Endodermal cell (in vitro differentiated cells): ENCODE measurements around a stretch of chr15.

GRCh38 chr15:95462352-95462661 lies 868.2 kb upstream of the NR2F2 start:
- PRO-cap, result no peak

DNA sequence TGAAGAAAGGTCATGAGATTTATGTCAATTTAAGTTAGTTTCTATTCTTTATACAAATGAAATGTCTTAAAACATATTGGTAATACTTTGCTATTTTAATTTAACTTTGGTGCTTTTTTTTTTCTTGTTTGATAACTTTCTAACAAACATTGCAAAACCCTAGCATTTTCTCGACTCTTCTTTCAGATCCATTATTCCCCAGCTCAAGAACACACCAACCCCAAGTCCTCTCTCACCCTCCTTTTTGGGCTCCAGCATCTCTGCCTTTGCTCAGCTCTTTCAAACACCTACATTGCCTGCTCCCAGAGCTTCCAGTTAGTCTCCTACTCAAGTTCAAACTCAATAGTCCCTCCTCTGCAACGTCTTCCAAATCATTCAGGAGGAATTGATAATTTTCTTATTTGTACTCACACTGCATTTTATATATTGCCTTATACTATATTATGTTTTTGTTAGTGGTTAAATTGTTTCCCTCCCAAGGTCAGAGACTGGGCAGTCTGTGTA lies 852.4 kb upstream of the NR2F2 start:
- PRO-cap, result no peak

DNA sequence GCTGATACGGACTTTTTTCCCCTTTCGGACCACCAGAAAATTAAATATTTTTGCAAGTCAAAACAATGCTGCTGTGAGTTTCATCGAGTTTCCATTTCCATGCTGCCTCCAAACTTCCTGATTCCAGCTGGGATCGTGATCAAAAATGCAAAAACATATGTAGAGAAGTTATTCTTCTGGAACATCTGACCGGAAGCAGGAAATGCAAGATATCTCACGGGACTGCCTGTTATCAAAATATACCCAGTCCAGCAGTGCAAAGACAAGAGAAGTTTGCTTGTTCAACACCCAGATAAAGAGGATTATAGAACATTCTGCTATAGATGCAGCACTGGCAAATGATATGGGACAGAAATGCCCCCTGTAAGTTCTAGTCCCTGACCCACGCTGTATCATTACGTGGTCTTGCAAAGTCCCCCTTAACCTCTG lies 726.7 kb upstream of the NR2F2 start:
- PRO-cap, result no peak

- PRO-cap, result no peak
Observed at GRCh38 chr15:95733803-95734372, 596.6 kb upstream of the NR2F2 start.

DNA sequence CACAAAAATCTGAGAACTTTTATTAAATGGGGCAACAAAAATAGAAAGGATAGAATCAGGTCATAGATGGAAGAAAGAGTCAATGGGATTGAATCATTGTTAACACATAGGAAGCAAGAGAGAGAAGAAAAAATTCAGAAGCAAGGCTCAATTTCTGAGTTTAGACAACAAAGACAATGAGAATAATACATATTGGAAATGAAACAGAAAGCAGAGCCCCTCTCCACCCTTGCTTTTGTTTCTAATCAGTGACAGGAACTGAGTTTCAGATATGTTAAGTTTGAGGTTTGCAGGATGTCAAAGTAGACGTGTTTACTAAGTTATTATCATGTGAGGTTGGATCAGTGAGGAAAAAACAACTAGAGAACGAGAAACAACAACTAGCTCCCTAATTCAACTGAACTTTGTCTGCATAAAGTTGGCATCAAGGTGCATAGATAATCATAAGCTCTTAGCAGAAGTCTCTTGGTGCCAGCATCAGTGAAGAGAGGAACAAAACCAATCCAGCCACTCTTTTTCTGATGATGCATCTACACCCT lies 491.2 kb upstream of the NR2F2 start:
- PRO-cap, result no peak

GRCh38 chr15:95845800-95846663 lies 484.5 kb upstream of the NR2F2 start:
- PRO-cap, result no peak

DNA sequence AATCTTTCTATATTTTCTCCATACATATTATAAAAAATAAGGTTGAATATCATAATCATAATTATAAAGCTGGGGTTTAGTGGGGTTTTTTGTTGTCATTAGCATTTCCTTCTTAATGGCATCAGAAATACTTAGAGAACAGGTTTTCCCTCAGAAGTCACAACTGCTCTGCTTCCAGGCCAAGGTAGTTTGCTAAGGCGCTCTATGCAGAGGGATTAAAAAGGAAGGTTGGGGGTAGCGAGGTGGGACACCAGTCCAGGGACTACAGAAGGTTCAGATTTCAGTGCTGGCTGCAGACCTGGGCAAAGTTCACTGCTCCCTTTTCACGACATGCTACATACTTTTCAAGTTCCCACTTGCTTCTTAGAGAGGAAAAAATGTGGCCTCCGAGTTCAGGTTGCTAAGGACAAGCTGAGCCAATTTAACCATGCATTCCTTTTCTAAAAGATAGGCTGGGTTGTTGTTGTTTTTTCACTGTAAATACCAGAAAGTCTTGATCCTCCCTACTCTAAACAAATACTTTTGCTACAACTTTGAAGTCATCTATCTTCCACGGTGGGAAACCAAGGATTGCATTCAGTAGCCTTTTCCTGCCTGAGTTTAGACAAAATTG lies 158.7 kb upstream of the NR2F2 start:
- PRO-cap, result unidirectional peak, minus-strand start at position 191 of the sequence

DNA sequence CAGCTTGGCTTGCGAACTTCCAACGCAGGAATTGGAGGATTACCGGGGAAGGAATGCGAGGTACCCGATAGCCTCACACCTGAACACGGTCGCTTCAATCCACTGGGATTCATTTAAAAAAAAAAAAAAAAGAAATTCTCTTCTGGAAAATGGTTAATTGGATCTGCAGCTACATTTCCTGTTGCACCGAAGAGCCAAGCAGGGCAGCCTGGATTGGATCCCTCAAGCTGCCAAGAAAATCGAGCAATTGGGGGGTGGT lies 9.6 kb upstream of the NR2F2 start:
- PRO-cap, result no peak

DNA sequence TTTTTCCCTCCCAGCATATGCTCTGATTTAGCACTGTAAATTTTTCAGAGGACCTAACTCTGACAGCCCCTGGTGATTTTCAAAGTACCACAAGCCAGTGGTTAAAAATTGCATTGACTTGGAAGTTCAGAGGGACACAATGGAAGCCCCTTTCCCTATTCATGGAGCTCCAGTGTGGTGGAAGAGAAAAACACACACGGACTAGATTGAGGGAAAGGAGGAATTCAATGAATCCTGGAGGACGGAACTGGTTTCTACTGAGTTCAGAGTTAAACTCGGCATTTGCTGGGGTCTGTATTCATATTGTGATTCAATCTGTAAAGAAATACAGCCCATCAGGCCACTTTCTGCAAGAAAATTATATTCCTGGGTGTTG lies 3.1 kb upstream of the NR2F2 start:
- PRO-cap, result no peak

GRCh38 chr15:96332976-96334030 lies 2.8 kb downstream of the NR2F2 start:
- PRO-cap, result no peak

DNA sequence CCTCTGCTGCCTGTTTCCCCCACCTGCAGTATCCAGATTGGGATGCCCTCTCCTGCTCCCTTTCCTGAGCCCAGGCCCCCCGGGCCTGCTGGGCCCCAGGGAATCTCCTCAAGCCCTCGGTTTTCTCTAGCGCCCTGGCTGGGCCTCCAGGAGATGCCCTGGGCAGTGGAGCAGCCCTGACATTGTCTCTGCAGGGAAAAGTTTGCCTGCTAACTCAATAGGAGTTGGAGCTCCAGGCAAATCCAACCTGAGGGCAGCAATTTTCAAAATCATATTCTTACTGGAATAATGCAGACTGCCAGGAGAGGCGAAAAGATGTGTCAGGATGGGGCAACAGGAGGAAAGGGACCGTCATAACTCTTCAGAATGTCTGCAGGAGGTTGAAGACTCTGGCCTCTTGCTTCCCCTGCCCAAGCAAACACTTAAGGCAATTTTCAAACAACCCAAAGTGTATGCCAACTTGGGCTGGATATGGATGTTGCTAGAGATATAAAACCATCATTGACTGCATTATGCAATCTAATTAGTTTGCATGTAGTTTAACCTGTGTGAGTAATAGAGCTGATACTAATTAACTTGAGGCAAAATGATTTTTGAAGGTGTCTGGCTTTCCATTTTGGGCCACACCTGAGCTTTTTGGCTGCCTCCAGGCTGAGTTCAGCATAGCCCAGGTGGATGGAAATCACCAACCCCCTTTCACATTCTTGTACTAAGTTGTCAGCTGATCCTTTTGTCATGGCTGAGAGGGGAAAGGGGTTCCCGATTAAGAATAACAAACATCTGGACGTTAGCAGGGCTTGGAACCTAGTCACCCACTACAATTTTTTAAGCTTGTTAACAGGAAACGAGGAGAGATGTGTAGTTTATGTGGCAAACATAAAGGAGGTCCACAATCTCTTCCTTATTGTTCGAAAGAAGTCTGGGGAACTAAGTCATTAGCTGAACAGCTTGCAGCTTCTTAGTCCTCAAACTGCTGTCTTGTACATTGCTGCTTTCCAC lies 4.6 kb downstream of the NR2F2 start:
- PRO-cap, result no peak

DNA sequence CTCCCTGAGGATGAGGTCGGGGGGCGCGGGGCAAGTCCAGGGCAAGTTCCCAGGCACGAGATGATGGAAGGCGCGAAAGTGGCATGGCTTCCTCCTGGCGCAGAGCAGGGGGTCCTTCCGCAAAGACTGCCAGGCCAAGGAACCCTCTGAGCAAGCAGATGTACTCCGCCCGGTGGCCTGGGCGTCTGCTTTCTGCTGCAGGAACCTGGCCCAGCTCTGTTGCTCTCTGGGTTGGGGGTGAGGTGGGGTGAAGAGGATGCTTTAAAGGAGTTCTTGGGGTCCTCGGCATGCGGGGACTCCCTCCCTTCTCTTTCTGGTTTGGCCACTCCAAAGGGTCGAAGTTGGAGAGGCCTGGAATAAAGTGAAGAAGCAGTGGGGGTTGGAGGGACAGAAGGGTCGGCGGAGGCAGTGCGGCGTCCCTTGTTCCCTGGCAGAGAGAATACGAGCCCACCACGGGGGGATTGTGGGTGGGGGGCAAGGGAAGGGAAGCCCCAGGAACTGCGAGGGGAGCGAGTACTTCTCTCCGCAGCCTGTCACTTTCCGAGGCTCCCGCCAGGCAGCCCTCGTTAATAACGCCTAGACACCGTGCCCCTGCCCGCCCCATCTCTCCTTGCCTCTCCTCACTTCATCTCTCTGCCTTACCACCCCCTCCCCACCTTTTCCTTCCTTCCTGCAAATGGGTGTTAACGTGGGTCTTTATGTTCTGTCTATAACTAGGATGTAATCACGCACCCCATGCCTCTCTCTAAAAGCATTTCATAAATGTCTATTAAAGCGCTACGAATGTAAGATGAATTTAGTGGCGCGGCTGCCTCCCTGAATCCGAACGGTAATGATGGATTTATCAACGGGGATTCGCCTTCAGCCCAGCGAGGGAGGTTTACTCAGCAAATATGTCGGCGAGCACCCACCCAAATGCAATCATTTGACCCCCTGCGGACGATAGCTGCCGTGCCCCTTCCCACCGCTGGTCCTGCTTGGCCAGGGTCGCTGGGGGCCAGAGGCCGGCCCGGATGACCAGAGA lies 13.6 kb downstream of the NR2F2 start:
- PRO-cap, result no peak

GRCh38 chr15:96345016-96346085 lies 14.9 kb downstream of the NR2F2 start:
- PRO-cap, result no peak

DNA sequence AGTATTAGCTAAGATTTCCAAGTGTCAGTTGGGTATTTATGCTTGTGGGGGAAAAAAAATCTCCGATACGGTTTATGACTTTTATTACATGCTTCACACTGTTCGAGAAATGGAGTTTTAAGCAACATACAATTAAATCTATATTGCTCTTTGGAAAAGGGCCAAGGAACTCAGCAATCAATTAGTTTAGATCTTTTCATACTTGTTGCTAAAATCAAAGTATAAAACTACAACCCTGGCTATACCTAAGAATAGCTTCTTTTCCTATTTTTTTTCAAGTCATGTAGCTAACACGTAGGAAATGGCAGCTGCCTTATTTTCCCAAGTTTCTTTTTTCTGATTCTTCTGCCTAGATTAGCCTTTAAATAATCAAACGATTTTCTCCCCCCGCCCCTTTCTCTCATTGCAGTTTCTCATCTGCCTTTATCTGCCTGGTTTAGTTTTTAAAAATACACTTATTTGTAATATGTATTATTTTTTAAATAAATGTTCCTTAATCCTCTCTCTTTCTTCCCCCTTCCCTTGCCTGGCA lies 16.1 kb downstream of the NR2F2 start:
- PRO-cap, result no peak

DNA sequence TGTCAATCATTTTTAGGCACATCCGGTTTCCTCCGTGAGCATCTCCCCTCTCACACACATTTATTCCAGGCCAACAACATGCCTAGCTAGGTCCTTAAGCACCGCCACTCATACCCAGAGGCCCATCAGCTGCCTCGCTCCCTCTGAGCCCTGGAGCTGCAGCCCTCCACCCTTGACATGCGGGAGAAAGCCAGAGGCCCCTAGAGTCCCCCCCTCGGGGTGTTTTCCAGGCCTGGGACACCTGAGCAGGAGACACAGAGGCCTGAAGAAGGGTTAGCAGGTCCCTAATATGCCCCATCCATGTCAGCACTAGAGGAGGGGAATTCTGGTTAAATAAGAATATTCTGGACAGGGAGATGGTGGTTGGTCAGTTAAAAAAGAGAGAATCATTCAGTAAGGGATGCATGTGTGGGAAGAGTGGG lies 22.3 kb downstream of the NR2F2 start:
- PRO-cap, result no peak

- PRO-cap, result no peak
Observed at GRCh38 chr15:96365783-96366255, 35.3 kb downstream of the NR2F2 start.

DNA sequence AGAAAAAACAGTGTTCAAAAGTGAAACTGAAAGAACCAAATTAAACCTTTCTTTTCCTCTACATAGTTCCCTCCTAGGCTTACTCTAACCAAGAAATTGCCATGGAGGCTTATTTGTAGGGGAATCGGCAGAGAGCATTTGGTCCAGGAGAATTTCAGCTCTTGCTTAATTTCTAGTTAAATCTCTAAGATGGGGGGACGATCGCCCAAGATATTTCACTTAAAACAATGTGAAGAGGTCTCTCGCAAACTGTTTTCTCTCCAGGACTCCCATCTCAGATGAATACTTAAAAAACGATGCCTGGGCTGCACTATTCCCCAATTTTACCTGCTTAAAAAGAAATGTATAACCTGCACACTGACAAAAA lies 728.9 kb upstream of the ARRDC4 start:
- PRO-cap, result no peak

DNA sequence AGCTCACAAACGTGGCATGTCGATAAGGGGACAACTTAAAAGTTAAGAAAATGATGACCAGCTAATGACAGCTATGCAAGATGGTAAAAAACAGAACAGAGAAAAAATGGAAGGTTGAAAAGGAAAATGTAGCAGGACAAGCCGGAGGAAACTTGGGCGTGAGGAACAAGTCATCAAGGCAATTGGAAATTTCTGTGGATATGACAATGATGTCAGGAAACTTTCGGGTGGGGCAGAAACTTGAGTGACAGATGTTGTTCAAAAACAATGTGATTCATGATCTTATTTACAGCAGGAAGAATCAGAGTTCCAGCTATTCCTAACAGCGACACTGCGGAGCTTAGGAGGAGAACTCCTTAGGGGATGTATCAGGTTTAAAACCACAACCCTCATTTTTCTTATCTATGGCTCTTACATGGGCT lies 849 bp upstream of the ARRDC4 start:
- PRO-cap, result no peak

GRCh38 chr15:97970473-97970993 lies 10.0 kb downstream of the ARRDC4 start:
- PRO-cap, result no peak

- PRO-cap, result no peak
Observed at GRCh38 chr15:98630523-98631006, 17.8 kb upstream of the IGF1R start.